Peritoneum (tissue), 1 donor: ENCODE data around the gene PHYKPL.

DNA sequence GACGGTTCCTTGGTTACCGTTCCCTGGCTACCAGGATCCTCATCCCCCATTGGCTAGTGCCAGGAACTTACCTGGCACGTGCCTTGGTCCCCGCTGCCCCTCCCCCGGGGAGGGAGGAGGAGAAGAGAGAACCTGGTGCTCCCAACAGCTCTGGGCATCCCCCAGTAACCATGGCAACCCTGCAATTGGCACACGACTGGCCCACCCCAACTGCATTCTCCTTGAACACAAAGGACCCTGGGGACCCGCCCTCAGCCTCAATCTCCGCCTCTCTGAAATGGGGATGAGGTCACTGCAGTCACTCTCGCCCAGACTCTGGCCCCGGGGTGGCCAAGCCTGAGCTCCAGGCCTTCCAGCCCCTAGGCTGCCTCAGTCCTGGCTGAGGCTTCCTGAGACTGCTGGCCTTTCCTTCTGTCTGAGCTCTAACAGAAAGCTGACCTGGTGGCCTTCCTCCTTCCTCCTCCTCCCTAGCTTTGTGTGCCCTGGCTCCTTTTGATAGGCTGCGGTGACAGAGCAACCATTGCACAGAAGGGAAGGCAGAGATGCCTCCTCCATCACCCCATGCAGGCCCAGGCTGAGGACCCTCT lies 4.1 kb downstream of the DBN1 start:
- PRO-cap, result no peak

DNA sequence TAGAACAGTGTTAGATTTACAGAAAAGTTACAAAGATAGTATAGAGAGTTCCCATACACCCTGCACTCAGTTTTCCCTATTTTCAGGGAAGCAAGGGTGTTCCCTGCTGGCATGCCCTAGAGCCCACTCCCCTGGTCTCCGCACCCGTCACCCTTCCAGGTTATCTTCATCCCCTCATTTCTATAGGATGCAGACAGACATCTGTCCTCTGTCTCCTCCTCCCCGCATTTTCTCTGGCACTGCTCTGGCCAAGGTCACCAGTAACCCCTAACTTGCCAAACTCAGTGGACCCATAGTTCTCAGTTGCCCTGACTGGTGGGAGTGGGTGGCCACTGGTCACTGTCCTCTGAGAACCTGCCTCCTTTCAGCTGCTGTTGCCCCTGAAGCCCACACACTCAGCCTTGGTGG lies 2.0 kb upstream of the DBN1 start:
- PRO-cap, result no peak

DNA sequence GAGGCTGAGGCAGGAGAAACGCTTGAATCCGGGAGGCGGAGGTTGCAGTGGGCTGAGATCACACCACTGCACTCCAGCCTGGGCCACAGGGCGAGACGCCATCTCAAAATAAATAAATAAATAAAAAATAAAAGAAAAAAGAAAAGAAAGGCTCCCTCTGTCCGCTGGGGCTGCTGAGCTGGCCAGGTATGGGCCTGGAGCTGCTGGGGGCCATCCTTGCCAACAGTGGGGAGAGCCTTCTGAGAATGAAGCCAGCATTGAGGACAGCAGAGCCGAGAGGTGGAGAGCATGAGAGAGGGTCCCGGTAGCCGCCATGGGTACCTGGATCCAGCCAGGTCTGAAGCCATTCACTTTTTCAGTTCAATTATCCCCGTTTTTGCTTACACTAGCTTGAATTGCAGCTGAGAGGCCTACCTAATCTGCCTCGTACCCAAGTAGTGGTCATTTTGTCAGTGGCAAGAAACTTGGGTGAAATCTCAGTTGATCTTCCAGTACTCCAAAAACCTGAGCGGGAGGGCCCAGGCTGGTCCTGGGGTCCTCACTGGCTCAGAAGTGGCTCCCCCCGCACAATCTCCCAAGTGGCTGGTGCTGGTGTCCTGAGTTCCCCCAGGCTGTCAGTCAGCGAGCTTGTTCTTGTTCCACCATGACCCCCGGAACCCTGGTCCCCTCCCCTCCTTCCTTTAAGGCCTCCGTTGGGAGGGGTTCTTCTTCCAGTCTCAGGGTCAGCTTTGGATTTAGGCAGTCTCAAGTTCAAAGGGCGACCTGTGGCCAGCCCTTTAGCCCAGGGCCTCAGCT lies 4.1 kb upstream of the DBN1 start:
- PRO-cap, result no peak

- PRO-cap, result no peak
Measured at GRCh38 chr5:177485130-177485815, 11.8 kb upstream of the DBN1 start.

GRCh38 chr5:177512276-177512905 lies 2.8 kb upstream of the DOK3 start:
- PRO-cap, result no peak

DNA sequence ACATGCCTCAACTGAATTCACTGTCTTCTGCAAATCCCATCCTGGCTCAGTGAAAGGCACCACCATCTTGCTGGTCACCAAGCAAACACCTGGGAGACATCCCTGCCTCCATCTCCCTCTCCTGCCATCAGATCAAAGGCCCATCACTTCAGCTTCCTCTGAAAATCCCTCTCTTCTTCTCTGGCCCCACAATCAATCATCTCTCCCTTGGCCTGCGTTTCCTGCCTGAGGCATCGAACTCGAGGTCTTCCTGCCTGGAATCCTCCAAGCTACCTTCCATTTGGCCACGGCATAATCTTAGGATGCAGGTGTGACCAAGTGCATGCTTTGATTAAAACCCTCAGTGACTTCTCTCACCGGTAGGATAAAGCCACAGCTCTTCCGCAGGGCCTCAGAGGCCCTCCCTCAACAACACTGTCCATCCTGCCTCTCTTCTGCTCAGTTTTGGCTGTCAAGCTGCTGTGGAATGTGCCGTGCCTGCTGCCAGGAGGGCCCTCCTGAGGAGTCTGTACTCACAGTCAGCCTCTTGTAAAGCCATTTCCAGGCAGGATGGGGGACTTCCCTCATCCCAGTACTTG lies 13.6 kb upstream of the DDX41 start:
- PRO-cap, result no peak

GRCh38 chr5:177575057-177575393 lies 17.0 kb upstream of the TMED9 start:
- PRO-cap, result no peak

DNA sequence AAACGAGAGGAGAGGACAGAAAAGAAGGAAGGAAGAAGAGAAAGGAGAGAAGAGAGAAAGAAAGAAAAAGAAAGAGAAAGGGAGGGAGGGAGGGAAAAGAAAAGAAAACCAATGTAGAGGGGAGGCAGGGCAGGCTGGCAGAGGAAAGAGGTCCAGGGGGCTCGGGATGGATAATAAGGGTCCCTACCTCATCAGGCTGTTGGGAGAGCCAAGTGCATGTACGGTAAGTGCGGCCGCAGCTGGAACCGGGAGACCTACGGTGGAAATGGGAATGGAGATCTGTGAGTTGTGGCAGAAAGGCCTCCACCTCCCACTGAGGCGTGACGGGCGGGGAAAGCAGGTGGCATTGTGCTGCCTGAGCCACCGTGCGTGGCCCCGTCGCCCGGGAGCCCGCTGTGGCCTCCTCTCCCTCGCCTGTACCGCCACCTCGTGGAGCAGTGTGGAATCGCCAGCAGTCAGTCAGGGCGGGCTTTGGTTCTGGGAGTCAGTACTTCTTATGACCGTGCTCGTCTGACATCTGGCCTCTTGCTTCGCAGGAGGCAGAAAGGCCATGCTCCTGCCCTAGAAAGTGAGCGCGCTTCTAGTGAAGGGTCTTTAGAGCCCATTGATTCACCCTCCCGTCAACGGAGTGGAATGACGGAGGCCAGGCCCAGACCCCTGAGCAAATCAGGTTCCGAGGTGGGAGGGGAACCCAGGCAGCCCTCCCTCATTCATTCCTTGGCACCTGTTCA lies 10.4 kb upstream of the NHP2 start:
- PRO-cap, result no peak

- PRO-cap, result no peak
Measured at GRCh38 chr5:178223678-178224344, 8.8 kb downstream of the PHYKPL start.

DNA sequence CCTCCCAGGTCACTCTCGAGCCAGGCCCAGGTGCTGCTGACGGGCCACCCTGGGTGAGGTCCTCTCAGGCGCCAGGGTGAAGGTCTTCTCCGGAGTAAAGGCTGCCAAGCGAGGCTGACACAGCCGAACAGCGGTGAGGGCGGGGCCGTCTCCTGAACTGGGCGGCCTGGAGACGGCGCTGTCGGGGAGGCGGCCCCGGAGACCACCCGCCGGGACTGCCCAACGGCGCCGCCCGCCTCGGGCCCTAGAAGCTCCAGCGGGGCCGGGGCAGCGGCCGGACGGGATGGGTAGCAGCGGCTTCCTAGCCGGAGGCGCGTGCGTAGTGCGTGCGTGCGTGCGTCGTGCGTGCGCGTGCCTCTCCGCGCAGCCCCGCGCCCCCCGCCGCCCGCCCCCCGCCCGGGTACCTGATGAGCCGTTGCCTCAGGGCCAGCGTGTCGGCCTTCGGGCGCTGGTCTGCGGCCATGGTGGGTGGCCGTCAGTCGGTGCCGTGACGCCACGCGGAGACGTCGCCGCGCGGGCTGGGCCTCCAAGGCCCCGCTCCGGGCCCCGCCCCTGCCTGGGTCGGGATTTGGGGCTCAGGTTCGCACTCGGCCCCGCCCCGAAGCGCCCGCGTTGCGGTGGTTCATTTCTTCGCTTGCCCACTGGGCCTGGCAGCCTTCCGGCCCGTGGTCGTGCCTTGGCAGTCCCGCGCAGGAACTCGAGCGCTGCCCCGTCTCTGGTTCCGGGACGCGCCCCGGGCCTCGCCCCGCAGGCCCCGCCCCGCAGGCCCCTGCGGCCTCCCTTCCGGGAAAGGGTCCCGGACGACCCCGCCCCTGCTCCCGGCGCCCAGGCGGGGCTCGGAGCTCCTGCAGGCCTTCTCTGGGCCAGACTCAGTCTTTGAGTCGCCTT lies at the start of gene PHYKPL:
PHYKPL (minus strand) TSS at position 715 of the 888 bp plus-strand sequence.
- PRO-cap, result no peak

- PRO-cap, result no peak
Measured at GRCh38 chr5:178241131-178242122, 8.8 kb upstream of the PHYKPL start.

DNA sequence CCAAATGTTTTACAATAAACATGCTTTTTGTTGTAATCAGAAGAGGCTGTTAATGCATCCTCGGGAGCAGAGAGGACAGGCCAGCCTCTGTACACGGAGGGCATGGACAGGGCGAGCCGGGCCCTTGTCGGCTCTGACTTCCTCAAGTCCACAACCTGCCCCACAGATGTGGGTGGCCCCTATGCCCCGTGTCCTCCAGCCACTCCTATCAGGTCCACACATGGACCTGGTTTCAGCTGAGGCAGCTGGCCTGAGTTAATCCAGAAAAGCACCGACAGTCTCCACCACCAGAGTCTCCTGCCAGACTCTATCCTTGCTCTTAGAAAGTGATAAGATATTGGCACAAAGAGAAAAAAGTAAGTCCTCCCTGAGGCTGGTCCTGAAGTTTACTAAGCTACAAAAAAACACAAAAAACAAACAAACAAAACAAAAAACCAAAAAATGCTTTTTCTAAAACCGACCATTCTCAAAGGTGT lies 52.4 kb upstream of the PHYKPL start:
- PRO-cap, result no peak

DNA sequence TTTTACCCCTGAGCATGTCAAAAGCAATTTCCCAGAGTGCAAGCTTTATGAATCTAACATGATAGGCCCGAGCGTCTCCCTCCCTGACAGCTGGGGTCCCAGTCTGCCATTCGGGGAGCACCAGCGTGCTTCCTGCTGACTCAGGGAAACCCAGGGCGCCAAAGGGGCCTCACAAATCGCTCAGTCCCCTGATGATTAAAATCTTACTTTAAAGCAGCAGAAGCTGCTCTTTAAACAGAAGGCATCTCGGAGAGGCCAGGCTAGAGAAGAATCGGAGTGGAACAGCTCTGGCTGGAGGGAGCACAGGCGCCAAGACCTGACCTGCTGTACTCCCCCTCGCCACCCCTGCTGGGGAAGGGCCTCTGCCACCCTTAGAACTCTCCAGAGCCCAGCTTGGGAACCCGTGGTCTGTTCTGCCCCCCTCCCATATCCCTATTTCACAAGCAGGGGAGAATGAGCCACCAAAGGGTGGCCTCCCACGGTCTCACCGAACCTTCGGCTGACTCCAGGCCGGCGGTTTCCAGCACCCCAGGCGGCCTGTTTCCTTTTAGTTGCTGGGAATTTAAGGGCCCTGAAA lies 147.7 kb downstream of the COL23A1 start:
- PRO-cap, result no peak

GRCh38 chr5:178491149-178491602 lies 99.0 kb downstream of the COL23A1 start:
- PRO-cap, result no peak

DNA sequence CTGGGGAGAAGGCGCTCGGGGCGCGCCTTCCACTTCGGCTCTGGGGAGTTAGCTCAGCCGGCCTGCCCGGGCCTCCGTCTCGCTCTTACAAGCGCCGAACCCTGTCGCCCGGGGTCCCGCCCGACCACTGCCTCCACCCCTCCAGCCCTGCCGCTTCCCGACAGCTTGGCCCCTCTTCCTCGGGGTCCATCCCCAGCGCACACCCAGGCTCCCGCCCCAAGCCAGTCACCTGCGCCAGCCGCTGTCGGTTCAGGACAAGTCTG lies 142 bp downstream of the GRM6 start:
- PRO-cap, result no peak

DNA sequence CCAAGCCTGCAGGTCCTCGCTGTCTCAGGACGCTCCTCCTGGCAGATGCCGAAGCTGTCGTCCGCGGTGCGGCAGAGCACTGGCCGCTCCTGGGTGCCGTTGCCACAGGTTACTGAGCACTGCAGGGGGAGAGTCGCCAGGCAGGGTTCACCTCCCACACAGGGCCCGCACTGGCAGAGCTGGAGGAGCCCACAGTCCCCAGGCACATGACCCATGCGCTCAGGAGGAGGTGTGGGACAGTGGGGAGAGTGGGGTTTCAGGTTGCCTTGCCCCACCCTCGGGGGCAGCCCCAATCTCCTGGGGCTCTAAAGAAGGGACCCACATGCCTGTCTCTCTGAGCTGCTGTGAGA lies 62.5 kb downstream of the ZNF354C start:
- PRO-cap, result no peak

DNA sequence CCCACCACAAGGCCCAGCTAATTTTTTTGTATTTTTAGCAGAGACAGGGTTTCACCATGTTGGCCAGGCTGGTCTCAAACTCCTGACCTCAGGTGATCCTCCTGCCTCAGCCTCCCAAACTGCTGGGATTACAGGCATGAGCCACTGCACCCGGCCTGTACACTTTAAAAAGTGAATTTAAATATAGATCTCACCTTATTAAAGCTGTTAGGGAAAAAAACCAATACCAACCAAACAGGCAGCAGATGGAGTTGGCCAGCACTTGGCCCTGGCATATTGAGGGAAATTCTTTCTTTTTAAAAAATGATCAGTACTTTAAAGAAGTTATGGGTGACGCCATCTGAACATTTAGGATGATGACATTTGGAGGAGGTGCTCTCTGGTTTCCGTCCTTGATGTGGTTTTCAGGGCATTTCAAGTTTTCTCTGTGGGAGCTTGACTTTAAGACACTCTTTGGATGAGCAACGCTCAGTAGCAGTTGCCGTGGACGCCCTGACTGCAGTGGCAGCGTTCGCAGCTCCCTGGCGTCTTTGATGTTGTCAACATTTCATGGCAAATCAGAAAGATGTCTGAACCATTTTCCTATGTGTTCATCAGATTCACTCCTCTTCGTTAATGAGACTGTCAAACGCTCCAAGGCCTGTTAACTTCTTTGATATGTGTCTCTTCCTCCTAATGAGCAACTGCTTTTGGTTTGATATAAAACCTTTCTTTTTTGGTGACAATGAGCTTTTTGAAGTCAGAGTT lies 86.0 kb downstream of the ZNF354C start:
- PRO-cap, result no peak

DNA sequence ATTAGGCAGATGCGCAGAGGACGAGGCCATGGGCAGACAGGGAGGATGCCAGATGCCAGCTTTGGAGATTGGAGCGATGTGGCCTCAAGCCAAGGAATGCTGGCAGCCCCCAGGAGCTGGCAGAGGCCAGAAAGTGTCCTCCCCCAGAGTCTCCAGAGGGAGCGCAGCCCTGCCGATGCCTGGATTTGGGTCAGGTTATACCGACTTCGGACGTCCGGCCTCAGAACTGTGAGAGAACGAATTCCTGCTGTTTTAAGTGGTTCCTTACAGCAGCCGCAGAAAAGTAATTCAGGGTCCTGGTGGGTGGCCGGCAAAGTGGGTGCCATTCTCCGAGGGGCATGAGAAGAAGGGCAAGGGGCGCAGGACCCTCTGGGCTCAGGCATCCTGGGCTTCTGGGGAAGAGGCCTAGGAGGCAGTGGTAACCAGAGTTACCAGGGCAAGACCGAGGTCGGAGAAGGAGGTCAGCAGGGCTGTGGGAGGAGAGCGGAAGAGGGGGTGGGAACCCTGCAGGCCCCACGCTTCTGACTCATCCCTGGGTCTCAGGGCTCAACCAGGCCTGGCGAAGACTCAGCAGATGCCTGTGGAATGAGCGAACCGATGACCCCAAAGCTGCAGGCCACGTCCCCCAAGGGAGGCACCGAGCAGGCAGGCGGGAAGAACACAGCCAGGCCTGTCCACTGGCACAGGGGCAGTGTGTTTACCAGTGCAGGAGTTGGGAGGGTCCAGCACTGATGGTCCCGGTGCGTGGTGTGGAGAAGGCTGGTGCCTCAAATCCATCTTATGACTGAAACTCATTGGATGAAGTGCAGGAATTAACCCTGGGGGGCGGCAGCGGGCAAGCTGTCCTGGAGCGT lies 69.5 kb downstream of the ADAMTS2 start:
- PRO-cap, result no peak

DNA sequence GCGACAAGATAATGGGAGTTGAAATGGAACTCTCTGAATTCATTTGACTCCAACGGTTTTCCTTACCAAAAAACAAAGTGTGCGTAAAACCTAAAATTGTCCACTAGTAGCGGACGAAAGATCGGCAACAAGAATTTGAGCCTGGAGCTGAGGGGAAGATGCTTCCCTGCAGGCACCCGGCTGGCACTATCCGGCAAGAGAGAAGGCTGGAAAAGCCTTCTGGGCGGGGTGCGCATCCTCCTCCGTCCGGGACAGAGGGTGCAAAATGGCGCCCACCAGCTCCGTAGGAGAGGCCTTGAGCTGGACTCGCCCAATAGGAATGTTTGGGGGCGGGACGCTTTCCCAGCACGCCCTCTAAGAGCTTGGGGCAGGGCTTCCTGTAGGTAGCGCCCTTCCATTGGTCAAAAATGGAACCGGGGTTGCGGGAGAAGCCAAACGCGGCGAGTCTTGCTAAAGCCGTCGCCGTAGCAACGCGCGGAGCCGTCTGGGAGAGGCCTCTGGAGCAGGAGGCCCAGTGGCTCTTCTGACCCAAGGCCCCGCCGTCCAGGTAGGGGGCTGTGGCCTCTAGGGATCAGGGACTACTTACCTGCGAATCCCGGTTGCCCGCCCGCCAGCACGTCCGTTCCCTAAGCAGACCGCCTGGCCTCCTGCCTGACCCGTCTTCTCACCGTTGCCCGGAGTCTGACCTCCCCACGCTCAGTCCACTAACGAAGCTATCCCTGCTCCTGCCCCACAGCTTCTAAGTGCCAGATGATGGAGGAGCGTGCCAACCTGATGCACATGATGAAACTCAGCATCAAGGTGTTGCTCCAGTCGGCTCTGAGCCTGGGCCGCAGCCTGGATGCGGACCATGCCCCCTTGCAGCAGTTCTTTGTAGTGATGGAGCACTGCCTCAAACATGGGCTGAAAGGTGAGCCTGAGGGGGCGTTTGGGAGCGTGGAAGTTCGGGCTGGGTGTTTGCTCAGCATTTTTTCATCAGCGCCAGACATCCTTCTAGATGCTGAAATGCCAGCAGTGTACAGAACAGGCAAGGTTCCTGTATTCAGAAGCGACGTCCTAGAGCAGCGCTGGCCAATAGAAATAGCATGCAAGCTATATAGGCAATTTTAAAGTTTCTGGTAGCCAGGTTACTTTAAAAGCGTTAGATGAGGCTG lies 9.3 kb downstream of the RUFY1 start:
- PRO-cap, result bidirectional peak, plus-strand start at position 475 of the sequence, minus-strand start at position 251 of the sequence

- PRO-cap, result no peak
Measured at GRCh38 chr5:179616342-179616709, 7.1 kb downstream of the HNRNPH1 start.